Measurements from ENCODE around the gene INSYN1.

GRCh38 chr15:73731472-73731858 lies 21.7 kb downstream of the INSYN1 start:
- RRBS = no CpG with 5 or more reads among the region's 20 CpGs

DNA sequence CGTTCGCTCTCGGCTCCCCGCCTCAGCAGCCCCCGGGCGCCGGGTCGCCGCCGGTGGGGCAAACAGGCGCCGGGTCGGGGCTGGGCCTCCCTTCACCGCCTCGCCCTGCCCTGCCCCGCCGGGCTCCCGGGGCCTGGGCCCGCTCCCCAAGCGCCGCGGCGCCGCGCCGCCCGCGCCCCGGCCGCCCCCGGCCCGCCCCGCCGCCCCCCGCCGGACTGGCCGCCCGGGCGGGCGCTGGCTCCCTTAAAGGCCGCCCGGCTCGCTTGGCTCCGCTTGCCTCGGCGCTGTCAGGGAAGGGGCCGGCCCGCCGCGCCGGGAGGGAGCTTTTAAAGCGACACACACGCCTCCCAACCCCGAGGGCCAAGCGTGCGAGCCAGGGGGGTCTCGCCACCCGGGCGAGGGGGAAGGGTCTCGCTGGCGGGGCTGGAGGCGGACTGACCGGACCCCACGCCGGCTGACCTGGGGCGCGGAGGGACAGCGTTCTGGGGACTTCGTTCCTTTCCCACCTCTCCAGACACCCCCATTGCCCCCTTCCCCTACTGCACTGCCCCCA lies at the start of gene INSYN1:
INSYN1 (minus strand) TSS at position 301 of the 553 bp plus-strand sequence.
- RRBS = 11% methylated on average over 41 of the region's 69 CpGs

- RRBS = no CpG with 5 or more reads among the region's 17 CpGs
Measured at GRCh38 chr15:73870776-73871705, 2.3 kb upstream of the TBC1D21 start.

DNA sequence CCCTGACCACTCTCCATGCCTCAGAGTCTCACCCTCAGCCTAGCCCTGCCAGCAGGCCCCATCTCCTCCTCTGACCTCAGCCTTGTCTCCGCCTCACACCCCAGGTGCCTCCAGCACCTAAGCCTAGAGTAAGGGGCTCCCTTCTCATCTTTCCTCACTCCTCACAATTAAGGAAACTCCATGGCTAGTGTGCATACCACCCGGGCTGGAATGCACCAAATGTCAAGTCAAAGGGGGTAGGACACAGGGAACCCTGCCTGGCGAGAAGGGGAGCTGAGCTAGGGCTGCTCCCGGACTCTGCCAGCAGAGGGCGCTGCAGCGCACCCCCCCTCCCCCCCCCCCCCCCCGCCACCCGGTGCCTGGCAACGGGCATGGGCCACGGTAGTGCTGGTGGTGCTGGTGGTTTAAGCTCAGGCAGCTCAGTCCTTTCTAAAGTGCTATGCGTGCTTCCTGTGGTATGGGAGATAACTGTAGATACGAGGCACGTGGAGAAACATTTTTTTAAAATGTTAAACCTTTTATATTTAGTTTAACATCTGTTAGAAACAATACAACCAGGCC lies 34.0 kb downstream of the GOLGA6A start:
- RRBS = under 1% methylated on average over 4 of the region's 13 CpGs

- RRBS = 0% methylated on average over 4 of the region's 45 CpGs
Measured at GRCh38 chr15:74099968-74100627, 17.7 kb upstream of the GOLGA6A start.

DNA sequence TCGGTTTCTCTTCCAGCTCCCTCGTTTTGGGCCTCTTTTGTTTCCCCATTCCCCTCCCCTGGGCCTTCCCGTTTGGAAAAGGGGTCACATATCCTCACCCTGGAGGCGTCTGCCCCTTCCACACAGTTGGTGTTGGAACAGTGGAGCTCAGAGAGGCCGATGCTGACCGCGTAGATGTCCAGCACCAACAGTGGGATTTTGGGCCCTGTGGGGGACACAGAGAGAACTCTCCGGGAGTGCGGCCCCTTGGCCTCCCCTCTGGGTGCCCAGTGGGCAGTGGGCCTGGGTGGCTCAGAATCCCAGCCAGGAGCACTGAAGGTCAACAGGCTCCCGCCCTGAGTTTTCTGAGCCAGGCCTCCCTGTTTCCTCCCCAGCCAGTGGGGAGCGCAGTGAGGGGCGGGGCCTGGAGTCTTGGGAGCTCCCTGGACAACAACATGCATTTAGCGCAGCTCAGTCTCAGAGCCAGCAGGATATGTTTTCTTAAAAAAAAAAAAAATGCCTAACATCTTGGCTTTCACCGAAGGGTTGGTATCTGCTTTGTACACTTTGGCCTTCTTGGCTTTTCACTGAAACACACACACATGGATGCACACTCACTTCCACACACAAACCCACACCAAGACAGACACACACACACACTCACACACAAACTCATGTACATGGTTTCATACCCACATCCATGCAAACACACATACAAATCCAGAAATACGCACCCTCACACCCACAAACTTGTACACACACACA lies 639 bp upstream of the ISLR start:
- RRBS = no CpG with 5 or more reads among the region's 15 CpGs

- RRBS = 40% methylated on average over 1 of the region's 14 CpGs
Measured at GRCh38 chr15:74179819-74180680, 6.5 kb downstream of the ISLR start.

DNA sequence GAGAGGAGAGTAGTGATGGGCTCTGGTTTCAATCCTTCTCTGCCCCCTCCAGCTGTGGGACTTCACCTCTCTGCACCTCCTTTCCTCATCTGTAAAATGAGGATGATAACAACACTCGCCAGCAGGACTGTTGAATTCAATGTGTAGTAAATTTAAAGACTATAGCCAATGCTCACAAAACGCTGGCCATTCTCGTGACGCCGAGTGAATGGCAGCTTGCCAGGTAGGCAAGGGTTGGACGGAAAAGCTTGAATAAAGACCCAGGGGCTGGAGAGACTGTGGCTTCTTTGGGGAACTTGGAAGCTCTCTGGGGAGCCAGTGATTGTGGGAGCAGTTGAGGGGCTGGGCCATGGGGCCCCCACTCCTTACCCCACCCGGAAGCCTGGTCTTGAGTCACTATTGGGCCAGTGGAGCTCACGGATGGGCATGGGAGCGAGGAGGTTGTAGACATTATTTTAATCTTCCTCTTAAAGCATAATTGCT lies 7.8 kb upstream of the CCDC33 start:
- RRBS = no CpG with 5 or more reads among the region's 9 CpGs

DNA sequence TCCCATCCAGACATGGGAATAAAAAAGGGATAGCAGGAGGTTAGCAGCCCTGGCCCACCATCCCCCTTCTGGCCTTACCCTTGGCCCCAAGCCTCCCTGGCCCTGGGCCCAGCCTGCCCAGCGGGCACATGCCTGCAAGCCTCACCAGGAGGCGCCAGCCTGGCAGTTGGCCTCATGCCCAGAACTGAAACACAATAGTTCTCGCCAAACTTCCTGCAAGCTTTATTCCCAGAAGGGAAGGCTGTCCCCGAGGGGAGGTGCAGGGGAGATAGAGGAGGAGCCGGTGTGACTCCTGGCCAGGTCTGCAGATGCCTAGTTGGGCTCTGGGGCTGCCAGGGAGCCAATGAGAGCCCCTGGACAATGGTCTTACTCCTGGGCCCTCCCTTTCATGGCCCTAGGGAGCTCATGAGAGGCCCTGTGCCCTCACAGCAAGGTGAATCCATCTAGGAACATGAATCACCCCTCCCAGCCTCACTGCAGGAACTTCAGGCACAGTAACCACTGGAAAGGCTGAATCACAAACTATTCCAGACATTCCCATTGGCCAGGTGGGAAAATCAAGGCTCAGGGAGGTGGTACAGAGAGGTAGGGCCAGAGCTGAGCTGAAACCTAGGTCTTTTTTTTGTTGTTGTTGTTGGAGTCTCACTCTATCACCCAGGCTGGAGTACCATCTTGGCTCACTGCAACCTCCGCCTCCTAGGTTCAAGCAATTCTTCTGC lies 4.0 kb downstream of the CCDC33 start:
- RRBS = no CpG with 5 or more reads among the region's 6 CpGs

DNA sequence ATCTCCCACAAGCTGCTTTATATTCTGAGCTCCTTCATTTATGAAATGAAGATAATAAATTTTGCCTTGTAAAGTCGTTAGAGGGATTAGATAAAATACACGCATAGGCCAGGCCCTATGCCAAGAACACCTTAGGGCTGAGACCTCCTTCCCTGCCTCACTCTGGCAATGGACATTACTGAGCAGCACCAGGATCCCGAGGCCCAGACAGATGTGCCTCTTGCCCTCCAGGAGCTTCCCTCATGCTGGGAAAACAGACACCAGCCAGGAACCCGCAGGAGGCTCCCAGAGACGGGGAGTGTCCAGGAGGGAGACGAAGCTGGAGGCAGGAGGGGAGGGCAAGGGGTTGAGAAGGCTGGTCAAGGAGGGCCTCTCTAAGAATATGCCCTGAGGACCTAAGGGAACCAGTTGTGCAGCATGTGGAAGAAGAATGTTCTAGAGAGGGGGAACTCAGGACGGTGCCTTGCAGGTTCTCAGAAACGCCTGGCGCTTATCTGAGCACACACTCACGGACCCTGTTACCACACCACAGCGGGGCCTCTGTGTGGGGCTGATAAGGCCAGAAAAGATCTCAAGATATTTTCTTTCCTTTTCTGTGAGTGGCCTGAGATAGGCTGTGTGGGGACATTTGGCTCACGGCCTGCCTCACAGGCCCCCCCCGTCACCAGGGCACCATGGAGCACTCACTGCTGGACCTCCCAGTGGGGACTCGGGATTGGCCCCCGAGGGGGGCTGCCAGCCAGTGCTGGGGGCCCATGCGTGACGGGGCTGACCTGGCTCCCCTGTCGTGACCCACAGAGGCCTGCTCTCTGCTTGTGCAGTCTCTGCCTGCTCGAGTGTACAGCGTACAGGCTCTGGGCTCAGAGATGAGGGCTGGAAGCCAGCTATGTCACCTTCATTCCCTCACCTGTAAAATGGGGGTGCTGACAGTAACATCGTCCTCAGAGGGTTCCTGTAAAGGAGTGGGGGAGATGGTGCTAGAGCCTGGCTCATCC lies 22.0 kb upstream of the CYP11A1 start:
- RRBS = no CpG with 5 or more reads among the region's 21 CpGs

DNA sequence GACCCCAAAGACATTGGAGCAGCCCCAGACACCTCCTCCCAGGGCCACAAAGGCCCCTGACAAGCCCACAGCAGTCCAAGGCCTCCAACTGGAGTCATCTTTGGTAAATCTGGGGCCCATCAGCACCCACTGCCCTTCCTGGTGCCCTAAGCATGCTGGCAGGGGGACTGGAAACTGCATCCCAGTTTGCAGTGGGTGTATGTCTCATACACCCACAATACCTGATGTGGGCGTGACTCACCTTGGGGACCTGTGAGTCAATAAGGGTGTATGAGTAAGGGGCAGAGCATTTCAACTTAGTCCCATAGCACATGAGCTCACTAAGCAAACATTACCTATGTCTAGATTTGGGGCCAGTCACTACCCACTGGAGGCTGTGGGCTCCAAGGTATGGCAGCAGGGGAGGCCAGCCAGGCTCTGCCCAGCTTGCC lies 29.4 kb upstream of the CYP11A1 start:
- RRBS = no CpG with 5 or more reads among the region's 1 CpG

DNA sequence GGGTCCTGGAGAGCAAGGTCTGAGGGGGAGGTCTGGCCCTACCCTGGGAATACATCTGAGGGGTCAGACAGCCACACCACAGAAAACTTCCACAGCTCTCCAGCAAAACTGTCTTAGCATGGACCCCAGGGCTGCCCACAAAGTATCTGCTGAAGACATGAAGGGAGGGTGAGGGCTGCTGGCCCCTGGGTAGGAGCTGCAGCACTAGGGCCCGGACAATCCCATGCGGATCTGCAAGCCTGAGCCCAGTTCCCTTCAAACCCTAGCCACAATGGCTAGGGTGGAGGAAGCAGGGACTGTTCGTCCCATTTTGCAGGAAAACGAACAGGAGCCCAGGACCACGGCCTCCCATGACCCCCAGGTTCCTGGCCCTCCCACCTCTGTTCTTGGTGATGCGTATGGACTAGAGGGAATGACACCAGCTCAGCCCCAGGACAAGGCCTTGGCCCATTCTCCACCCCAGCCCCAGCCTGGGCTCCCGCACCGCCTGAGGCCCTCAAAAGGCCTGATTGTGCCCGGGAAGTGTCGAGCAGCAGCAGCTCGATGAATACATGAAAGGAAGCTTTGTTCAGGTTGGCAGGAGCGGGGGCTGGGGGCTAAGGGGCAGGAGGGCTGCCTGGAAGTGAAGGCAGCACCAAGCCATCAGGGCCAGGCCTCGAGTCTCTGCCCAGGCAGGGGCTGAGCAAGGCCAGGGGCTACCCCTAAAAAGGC lies 12.4 kb downstream of the SEMA7A start:
- RRBS = no CpG with 5 or more reads among the region's 13 CpGs

DNA sequence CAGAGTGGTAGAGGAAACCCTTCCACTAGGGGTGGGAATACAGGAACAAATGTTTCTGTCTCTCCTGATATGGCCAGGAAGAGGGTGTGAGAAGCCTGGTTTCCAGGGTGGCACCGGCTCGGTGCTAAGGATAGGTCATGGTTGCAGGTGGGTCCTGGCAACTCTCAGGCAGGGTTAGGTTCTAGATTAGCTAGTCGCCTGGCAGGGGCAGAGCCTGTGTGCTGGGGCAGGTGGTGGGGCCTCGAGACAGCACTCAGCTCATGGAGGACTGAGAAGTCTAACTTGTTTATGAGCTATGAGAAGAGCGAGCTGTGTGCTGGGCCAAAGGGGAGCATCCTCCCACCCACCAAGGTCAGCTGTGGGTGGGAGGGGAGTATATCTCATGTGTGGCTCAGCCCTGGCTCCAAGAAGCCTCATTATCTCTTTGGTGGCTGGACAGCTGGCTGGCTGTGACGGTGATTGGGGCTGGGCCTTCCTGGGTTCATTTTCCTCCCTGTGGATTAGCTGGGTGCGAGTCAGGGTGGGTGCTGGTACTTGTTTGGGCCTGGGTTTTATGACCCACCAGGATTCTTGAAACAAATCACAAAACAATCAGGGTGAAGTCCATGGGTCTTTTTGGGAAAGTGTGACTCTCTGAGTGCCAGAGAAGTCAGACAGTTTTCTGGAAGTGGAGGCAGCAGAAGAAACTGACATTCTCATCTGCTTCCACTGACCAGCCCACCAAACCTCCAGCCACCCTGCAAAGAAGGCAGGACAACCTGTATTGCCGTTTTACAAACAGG lies 9.8 kb downstream of the SEMA7A start:
- RRBS = no CpG with 5 or more reads among the region's 8 CpGs

- RRBS = no CpG with 5 or more reads among the region's 14 CpGs
Measured at GRCh38 chr15:74599199-74599721, 16.4 kb upstream of the CLK3 start.

GRCh38 chr15:74725711-74726289 lies 472 bp upstream of the CYP1A1 start:
- RRBS = 1% methylated on average over 11 of the region's 41 CpGs

GRCh38 chr15:74798281-74799230 lies 14.1 kb upstream of the LMAN1L start:
- RRBS = no CpG with 5 or more reads among the region's 26 CpGs

DNA sequence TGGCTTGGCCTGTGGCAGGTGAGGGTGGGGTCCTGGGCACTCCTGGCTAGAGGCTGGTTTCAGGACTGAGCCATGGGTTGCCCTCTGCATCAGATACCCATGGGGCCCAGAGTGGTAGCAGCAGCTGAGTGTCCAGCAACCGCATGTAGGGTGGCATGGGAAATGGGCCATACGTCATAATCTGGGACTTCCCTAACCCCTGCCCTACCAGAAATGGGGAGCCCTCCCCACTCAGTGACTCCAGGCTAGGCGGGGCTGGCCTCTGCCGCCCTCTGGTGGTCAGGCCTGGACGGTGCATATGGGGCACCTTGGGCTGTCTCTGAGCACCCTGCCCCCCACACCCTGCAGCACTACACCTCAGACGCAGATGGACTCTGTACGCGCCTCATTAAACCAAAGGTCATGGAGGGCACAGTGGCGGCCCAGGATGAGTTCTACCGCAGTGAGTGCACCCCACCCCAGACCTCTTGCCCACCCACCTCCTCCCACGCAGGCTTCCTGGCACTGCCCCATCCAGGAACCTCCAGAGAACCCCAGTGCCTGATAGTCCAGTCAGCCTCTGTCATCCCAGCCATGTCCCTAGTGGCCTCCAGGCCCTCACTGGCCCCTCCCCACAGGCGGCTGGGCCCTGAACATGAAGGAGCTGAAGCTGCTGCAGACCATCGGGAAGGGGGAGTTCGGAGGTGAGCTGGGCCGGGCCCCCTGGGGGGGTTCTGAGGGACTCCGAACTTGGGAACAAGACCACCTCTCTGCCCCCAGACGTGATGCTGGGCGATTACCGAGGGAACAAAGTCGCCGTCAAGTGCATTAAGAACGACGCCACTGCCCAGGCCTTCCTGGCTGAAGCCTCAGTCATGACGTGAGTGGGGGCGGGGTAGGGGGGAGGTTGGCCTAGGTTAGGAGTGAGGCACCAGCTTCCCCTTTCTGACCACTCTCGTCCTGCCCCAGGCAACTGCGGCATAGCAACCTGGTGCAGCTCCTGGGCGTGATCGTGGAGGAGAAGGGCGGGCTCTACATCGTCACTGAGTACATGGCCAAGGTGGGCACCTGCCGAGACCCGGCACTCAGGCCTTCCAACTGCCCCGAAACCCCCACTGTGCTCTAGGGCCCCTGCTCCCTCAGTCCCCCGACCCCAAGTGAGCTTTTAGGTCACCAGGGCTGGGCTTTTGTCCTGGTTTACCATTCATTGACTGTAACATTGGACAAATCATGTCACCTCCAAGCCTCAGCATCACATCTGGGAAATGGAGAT lies 12.1 kb upstream of the LMAN1L start:
- RRBS = no CpG with 5 or more reads among the region's 35 CpGs

DNA sequence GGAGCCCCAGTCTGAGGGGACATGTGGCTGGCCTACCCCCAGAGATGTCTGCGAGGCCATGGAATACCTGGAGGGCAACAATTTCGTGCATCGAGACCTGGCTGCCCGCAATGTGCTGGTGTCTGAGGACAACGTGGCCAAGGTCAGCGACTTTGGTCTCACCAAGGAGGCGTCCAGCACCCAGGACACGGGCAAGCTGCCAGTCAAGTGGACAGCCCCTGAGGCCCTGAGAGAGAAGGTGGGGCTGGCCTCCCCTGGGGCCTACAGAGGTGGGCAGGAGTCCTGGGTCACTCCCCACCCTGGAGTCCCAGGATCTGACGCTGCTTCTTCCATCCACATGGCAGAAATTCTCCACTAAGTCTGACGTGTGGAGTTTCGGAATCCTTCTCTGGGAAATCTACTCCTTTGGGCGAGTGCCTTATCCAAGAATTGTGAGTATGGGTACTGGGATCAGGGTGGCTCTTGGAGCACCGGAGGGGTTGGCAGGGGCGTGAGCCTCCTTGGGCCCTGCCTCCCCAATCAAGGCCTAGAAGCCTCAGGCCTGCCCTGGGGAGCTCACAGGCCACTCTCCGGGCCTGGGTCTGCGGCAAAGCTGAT lies 10.9 kb upstream of the LMAN1L start:
- RRBS = no CpG with 5 or more reads among the region's 16 CpGs

- RRBS = no CpG with 5 or more reads among the region's 4 CpGs
Measured at GRCh38 chr15:74803556-74803815, 9.1 kb upstream of the LMAN1L start.